B cell (primary cell): ENCODE results near the genes WNT16, FEZF1 and ARF5.

DNA sequence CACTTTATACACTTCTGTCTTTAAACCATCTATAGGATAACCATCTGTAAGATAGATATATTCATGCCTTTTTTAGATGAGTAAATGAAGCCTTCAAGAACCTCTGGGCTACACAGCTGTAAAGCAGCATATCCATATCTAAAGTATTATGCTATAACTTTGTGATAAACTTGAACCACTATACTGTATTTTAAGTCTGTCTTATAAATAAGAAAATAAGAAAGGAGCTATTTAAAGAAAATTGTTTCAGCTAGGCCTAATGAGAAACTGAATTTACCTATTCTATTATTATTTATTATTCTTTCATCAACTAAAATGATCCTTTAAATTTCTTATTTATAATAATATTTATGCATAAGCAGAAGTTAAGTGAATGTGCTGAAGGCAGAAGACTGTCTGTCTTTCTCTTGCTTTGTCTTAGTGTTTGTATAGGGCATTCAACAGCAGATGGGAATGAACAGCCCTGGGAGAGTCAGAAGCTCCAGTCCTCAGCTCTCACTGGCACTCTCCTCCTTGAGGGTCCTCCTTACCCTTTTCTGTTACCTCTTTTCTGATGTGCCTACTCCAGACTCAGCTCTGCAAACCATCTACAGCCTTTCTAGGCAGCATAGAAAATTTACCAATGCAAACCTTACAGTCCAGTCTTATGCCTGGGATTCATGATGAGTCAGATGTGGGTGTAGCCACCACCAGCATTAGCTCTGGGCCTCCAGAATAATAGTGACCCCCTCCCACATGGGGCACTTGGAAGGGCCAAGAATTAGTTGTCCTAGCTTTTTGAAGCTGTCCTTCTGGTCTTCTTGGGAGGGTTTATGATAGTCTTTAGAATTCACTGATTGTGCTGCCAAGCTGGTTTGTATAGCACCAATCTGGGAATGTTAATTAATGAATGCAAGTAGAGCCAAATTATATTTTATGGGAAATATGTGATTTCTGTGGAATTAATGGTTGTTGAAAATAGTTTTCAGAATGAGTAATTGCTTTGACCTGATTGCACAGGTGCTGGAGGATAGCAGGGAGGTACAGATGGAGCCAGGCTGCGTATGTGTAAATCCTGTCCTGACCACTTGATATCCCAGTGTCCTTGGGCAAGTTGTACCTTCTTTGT lies 94.5 kb downstream of the CPED1 start:
- PRO-cap, result no peak
- CAGE, long polyA plus RNA, result no peak

GRCh38 chr7:121180216-121180941 lies 148.4 kb upstream of the WNT16 start:
- PRO-cap, result no peak
- CAGE, long polyA plus RNA, result no peak

DNA sequence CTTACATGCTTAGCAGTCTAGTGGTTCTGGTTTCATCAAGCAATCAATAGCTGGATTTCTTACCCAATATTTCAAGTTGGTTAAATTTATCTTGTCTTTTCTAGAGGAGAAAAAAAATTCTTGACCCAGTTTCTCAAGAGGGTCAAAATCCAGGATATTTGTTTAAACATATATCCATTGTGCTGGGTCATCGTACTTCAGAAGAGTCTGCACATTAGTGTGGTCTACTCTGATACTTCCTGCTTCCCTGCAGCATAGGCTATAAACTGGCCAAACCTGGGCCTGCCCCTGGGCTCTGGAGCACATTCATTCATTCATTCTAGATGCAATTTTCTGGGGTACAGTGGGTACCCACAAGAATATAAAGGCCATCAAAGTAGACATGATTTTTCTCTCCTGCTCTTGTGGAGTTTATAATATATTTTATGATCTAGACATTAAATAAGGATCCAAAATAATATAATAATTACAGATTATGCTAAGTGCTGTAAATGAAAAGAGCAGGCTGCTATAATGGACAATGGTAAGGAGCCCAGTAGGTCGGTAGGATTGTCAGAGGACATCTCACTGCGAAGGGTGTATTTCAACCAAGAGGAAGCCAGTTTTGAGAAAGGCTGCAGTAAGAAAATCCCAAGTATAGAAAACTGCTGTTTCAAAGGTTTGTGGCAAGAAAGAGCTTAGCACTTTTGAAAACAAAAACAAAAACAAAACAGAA lies 141.9 kb upstream of the WNT16 start:
- PRO-cap, result no peak
- CAGE, long polyA plus RNA, result no peak

DNA sequence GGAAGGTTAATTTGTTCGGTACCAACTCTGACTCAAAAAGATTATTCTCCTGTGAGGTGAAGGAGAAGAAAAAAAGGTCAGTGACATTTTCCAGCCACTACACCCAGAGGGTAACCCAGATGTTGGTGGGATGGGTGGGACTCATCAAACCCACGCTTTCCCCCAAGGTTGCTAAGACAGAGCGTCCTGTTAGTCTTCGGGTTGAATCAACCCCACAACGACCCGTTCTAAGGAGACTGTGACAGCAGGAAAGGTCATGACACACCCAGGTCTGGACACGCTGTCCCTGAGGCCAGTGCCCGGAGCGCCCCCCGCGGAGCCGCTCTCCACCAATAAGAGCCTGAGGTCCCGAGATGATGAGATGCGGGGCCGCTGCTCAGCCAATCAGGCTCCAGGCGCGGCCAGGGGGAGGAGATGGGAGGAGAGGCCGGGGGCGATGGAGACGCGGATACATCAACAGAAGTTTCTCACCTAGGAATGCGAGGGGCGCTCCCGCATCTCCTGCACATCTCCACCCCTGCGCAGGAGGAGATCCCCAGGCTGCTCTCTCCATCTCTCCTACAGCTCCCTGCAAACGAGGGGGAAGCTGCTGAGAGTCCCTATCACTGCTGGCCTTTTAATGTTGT lies at the start of gene WNT16:
WNT16 (plus strand) TSS at position 456 of the 626 bp plus-strand sequence.
- PRO-cap, result no peak
- CAGE, long polyA plus RNA, result no peak

GRCh38 chr7:121440717-121441516 lies 44.8 kb upstream of the FAM3C start:
- PRO-cap, result no peak
- CAGE, long polyA plus RNA, result no peak

DNA sequence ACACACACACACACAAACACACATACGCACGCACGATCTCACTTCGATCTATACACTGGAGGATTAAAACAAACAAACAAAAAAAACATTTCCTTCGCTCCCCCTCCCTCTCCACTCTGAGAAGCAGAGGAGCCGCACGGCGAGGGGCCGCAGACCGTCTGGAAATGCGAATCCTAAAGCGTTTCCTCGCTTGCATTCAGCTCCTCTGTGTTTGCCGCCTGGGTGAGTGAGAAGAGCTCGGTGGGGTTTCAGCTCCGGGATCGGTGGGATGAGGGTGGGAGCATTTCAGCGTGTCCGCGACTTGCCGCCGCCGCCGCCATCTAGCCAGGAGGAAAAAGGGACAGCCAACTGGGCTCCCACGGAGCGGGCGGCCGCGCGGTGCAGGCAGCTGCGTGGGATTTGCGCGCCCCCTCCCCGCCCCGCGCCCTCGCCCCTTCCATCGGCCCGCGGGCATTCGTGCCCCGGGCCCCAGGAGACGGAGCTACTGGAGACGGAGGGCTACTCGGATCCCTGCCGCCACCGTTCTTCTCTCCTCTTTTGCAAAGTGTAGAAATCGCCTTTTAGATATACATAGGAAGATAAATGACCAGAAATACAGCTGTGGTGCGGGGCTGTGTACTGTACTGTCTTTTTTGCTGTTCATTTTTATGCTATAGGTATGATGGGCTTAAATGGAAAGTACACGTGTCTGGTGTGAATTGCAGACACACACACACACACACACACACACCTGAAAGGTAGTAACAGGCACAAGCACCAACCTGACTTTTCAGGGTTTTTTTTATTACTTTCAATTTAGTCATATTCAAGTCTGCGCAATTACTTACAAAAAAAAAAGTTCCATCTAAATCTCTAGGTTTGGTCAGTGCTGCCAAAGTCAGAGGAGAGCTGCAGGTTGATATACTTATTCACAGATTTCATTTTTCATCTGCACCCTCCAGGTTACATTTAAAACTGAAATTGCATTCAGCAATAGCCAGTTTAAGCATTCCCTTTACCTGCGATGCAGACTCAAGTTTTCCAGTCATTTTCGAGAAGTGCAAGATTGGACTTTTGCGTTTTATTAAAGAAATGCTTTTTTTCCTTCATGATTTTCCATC lies 725 bp downstream of the PTPRZ1 start:
- PRO-cap, result no peak
- CAGE, long polyA plus RNA, result no peak

GRCh38 chr7:122284587-122285229 lies 19.8 kb downstream of the FEZF1 start:
- PRO-cap, result no peak
- CAGE, long polyA plus RNA, result no peak

- PRO-cap, result no peak
- CAGE, long polyA plus RNA, result no peak
These were observed at the start of gene FEZF1 for GRCh38 chr7:122304241-122305229. TSS of gene FEZF1 (minus strand) at chr7:122304750.

DNA sequence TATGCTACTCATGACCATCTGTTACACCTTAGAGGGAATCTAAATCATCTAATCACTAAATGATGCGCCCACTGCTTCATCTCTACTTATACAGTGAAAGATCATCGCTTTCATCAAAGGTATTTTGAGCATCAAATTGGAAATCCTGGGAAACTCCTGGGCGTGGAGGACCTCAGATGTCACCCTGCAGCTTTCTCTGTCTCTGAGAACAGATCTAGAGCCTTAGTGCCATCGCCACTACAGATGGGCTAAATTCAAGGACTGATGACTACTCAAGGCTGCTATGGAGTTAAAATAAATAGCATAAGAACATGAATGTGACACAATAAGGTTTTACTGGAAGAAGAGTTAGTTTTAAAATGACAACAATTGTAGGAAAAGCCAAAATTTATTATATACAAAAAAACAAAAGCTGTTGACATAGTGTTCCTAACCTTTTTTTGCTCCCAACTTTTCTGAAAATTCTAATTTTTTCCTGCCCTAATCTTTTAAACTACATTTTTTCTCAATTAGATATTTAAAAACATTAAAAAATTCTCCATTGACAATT lies 74.3 kb upstream of the FEZF1 start:
- PRO-cap, result no peak
- CAGE, long polyA plus RNA, result no peak

- PRO-cap, result no peak
- CAGE, long polyA plus RNA, result no peak
These were observed 17.0 kb upstream of the SLC13A1 start for GRCh38 chr7:123216790-123217049.

DNA sequence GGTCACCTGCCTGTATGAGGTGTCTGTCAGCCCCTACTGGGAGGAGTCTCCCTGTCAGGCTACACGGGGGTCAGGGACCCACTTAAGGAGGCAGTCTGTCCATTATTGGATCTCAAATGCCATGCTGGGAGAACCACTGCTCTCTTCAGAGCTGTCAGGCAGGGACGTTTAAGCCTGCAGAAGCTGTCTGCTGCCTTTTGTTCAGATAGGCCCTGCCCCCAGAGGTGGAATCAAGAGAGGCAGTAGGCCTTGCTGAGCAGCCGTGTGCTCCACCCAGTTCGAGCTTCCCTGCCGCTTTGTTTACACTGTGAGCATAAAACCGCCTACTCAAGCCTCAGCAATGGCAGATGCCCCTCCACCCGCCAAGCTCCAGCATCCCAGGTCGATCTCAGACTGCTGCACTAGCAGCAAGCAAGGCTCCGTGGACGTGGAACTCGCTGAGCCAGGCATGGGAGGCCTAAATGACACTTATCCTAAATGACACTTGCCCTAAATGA lies 6.9 kb upstream of the ASB15 start:
- PRO-cap, result no peak
- CAGE, long polyA plus RNA, result no peak

DNA sequence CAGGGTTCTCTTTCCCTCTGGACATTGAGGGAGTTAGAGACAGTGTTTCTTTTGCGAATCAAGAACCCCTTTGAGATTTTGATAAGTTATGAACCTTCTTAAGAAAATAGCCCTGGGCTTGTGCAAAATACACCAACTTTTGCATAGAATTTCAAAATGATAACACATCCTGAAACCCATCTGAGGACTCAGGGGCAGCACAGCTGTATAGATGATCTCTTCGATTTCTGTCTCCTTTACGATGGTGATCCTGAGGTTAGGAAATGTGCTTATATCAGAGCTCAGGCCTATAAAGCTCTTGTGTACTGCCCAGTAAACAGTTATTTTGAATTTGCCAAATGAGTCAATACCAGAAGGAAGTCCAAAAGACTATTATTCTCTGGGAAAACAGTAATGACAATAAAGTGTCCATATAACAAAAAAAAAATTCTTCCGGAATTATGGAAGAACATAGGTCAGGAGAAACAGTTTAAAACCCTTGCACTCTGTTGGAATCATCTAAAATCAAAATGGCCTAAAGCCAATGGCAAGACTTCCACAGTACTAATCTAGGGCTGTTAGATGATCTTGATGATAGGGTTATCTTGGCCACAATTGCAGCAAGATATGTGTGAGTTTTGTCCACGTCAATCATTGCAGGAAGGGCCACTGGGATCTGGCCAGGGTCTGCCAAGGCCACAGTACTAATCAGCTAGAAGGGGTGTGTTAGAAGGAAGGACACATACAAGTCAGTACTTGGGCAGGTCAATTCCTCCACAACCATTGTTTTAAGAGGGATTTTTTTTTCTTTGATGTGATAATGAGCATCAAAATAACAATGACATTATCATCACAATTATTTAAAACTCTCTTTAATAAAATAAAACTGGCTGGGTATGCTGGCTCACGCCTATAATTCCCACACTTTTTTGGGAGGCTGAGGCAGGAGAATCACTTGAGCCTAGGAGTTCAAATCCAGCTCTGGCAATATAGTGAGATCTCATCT lies 1.4 kb downstream of the LMOD2 start:
- PRO-cap, result no peak
- CAGE, long polyA plus RNA, result no peak

GRCh38 chr7:123746710-123746995 lies 2.1 kb downstream of the WASL start:
- PRO-cap, result no peak
- CAGE, long polyA plus RNA, result no peak

DNA sequence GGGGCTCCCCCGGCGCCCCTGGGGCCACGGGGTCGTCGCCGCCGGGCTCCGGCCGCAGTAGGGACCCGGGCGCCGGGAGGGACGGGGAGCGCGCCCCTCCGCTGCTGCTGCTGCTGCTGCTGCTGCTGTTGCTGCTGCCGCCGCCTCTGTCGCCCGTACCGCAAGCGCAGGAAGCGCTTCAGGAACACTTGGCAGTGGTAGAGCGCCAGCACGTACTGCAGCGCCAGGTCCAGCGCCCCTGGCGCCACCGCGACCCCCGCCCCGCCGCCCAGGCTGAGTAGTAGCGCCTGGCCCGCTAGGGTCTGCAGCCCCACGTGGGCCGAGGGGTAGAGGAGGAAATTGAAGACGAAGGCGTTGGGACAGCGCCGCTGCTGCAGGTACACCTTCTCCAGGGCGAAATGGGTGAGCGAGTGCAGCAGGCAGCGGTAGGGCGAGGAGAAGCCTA lies 542 bp downstream of the TMEM229A start:
- PRO-cap, result no peak
- CAGE, long polyA plus RNA, result no peak

GRCh38 chr7:124517863-124518084 lies 247.8 kb downstream of the GPR37 start:
- PRO-cap, result no peak
- CAGE, long polyA plus RNA, result no peak

DNA sequence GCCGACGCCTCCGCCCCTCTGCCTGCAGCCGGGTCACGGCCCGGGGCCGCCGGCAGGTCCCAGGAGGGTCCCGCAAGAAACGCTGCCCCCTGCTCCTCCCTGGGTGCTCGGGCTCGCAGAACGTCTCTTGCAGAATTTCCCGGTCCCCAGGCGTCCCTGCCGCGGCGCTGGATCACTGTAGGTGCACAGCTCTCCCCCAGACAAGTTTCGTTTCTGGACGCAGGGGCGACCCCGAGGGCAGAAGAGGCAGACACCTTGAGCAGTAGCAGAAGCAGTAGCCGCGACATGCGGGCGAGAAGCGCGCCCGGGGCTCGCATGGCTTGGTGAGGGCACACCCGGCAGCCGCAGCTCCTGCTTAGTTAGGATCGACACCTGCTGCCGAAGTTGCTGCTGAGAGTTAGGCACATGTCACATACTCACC lies 922 bp downstream of the GPR37 start:
- PRO-cap, result no peak
- CAGE, long polyA plus RNA, result no peak

GRCh38 chr7:127373302-127374492 lies 18.8 kb downstream of the ZNF800 start:
- PRO-cap, result no peak
- CAGE, long polyA plus RNA, result no peak

GRCh38 chr7:127451167-127451713 lies 58.7 kb upstream of the ZNF800 start:
- PRO-cap, result no peak
- CAGE, long polyA plus RNA, result no peak

DNA sequence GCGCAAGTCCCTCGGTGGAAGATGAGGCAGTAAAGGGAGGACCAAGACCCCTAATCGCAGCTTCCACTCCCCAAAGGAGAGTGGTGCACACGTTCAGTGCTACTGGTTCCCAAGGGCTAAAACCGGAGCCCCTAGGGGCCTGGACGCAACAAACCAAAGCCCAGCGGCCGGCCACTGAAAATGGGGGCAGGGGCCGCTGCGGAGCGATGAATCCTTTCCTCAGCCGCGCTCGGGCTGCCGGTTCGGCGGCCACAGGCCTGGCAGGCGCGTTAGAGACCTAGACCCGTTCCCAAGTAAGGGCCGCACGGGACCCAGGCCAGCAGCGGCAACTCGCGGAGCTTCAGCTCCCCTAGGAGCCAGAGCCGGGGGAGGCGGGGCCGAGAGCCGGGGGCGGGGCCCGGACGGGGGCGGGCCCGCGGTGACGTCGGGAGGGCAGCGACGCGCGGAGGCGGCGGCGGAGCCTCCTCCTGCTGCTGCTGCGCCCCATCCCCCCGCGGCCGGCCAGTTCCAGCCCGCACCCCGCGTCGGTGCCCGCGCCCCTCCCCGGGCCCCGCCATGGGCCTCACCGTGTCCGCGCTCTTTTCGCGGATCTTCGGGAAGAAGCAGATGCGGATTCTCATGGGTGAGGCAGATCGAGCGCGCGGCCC lies at the start of gene ARF5:
ARF5 (plus strand) TSS at position 468 of the 647 bp plus-strand sequence.
- PRO-cap, result bidirectional peak, plus-strand start at position 504 of the sequence, minus-strand start at position 351 of the sequence
- CAGE, long polyA plus RNA, result start-site peak on the plus strand centred at position 506 of the sequence, 62 bp wide, 89 and 151 reads in 2 replicates

- PRO-cap, result no peak
- CAGE, long polyA plus RNA, result no peak
These were observed 146.8 kb downstream of the LRRC4 start for GRCh38 chr7:127884267-127884938.